ENCODE measurements around a stretch of chr22.

DNA sequence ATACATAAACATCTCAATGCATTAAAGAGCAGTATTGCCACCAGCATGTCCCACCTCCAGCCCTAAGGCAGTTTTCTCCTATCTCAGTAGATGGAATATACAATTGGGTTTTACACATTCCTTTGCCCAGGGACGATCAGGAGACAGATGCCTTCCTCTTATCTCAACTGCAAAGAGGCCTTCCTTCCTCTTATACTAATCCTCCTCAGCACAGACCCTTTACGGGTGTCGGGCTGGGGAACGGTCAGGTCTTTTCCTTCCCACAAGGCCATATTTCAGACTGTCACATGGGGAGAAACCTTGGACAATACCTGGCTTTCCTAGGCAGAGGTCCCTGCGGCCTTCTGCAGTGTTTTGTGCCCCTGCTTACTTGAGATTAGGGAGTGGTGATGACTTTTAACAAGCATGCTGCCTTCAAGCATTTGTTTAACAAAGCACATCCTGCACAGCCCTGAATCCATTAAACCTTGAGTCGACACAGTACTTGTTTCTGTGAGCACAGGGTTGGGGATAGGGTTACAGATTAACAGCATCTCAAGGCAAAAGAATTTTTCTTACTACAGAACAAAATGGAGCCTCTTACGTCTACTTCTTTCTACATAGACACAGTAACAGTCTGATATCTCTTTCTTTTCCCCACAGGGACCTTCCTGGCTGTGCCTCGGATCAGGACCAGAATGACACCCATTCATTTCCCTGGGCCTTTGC lies 27.9 kb downstream of the GGT1 start:
- PRO-cap = no peak
- RAMPAGE, long total RNA, 2 experiments = no peak in any of the 2 experiments

DNA sequence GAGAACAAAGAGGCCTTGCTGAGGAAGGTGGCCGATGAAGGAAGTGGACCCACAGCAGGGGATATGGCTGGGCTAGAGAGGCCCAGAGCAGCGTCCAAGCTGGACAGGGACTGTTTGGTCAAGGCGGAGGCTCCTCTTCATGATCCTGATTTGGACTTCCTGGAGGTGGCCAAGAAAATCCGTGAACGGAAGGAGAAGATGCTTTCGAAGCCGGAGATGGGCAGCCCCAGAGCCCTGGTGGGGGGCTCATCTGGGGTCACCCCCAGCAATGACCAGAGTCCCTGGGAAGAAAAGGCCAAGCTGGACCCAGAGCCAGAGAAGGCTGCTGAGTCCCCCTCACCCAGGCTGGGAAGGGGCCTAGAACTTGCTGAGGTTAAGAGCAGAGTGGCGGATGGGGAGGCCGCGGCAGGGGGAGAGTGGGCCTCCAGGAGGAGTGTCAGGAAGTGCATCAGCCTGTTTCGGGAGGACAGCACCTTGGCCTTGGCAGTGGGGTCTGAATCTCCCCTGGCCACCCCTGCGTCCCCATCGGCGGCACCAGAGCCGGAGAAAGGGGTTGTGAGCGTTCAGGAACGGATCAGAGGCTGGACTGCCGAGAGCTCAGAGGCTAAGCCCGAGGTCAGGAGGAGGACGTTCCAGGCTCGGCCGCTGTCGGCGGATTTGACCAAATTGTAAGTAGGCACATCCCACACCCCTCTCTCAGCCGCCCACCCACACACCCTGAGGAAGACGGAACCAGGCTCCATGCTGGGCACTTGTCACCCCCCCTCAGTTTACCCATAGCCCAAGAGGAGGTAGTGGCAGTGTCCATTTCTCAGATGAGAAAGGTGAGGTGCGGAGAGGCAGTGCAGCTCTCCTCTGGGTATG lies 76.6 kb downstream of the KIAA1671 start:
- PRO-cap = no peak
- RAMPAGE, long total RNA, 2 experiments = no peak in any of the 2 experiments

GRCh38 chr22:25064682-25065330 lies 112.3 kb downstream of the KIAA1671 start:
- PRO-cap = no peak
- RAMPAGE, long total RNA, 2 experiments = no peak in any of the 2 experiments

GRCh38 chr22:25403446-25404344 lies 160.8 kb upstream of the GRK3 start:
- PRO-cap = no peak
- RAMPAGE, long total RNA, 2 experiments = no peak in any of the 2 experiments

DNA sequence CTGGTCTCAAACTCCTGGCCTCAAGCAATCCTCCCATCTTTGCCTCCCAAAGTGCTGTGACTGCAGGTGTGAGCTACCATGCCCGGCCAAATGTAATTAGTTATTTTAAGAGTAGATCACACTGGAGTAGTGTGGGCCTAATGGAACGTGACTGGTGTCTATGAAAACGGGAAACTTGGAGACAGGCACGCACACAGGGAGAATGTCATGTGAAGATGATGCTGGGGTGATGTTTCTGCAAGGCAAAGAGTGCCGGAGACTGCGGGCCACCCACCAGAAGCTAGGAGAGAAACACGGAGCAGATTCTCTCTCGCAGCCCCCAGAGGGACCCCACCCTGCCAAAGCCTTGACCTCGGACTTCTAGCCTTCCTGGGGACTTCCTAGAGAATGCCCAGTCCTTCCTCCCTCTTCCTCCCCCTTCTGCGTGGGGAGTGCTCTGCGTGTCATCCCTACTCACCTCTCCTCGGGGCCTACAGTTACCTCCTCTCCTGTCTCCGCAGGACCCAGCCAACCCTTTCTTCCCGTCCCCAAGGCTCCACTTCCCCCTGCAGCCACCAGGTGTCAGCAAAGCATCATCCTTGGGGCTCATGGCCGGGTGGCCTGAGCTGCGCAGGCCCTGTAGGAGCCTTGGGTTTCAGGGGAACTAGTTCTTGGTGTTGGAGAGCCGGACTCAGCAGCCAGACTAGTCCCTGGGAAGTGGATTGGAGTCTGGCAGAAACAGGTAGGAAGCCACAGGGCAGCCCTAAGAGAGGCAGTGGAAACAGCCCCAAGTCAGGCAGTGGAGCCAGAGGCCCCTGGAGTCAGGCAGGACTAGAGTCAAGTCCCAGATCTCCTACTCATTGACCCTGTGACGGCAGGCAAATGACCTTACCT lies 102.1 kb upstream of the GRK3 start:
- PRO-cap = no peak
- RAMPAGE, long total RNA, 2 experiments = no peak in any of the 2 experiments

GRCh38 chr22:25482196-25482752 lies 82.2 kb upstream of the GRK3 start:
- PRO-cap = no peak
- RAMPAGE, long total RNA, 2 experiments = no peak in any of the 2 experiments

DNA sequence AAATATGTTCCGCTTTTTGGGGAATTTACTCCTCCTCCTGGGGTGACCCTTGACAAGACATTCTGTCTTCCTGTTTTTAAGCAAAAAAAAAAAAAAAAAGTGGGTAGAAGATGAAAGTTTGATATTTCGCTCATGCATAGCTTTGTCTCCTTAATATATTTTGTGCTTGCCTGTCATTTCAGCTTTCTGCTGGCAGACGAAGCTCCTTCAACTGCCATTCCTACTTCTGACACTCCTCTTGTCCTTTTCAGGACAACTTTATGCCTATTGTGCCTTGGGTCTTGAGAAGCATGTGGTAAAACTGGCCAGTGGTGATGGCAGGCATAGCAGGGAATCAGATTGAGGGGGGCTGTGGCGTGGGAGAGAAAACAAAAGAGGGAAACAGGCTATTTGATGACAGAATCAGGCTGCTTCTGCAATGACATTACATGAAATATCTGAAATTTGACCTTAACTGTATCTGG lies 1.3 kb upstream of the GRK3 start:
- PRO-cap = no peak
- RAMPAGE, long total RNA, 2 experiments = no peak in any of the 2 experiments

- PRO-cap = no peak
- RAMPAGE, long total RNA, 2 experiments = no peak in any of the 2 experiments
These were observed 51.4 kb downstream of the GRK3 start for GRCh38 chr22:25615776-25616357.

- PRO-cap = no peak
- RAMPAGE, long total RNA, 2 experiments = no peak in any of the 2 experiments
These were observed 1.5 kb downstream of the MYO18B start for GRCh38 chr22:25743394-25744057.

DNA sequence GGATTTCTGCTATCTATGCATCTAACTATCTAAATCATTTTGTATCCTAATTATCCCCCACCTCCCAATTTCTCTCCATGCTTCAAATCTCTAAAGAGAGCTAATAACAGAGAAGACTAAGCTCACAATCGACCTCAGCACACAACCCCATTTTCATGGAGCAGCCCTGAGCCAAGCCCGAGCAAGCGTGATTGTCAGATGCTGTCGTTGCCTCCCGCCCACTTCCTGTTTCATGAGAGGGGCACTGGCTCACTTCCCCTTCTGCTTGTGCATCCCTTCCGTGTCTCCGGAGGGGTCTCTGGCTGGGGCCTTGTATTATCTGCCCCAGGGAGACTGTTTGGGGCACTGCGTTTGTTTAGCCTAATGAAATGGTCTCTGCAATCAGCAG lies 181.4 kb upstream of the SEZ6L start:
- PRO-cap = no peak
- RAMPAGE, long total RNA, 2 experiments = no peak in any of the 2 experiments

- PRO-cap = no peak
- RAMPAGE, long total RNA, 2 experiments = no peak in any of the 2 experiments
These were observed 30.0 kb downstream of the TPST2 start for GRCh38 chr22:26559769-26560579.

GRCh38 chr22:26561617-26562152 lies 28.2 kb downstream of the TPST2 start:
- PRO-cap = no peak
- RAMPAGE, long total RNA, 2 experiments = no peak in any of the 2 experiments

GRCh38 chr22:26565102-26565677 lies 24.7 kb downstream of the TPST2 start:
- PRO-cap = no peak
- RAMPAGE, long total RNA, 2 experiments = no peak in any of the 2 experiments

DNA sequence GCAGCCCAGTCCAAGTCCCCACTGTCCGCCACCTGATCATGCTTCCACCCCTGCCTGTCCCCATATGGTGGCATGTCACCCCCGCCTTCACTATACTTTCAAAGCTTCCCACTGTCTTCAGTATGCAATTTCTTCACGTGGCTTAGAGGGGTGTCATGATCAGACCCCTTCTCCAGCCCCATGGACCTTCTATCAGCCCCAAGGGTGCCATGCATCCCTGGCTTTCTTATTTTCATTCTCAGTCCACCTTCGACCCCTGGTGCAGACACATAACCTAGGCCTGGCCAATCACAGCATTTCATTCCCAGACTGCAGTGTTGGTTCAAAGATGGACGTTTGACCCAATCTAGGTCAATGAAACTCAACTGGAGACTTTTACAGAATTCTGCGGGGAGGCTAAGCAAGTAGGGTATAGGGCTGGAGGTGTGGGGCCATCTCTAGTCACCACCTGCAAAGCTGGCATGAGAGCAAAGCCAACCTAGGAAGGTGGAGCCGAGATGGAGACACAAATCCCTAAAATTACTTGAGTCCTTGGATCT lies 18.0 kb downstream of the TPST2 start:
- PRO-cap = no peak
- RAMPAGE, long total RNA, 2 experiments = no peak in any of the 2 experiments

DNA sequence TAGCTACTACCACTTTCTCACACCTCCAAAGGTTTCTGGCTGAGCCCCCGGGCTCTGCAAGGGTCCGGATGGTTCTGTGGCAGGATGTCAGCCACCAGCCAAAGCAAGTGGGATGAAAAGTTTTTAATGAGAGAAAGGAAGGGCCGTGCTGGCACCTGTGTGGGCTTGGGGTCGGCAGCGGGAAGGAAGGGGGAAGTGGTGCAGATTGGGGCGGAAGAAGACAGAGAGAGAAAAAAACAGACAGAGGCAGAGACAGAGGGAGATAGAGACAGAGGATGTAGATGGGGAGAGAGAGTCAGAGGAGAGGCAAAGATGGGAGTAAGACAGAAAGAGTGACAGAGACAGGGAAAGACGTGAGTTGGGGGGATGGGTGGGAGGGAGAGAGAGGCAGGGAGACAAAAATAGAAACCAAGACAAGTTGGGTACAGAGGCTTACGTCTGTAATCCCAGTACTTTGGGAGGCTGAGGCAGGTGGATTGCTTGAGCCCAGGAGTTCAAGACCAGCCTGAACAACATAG lies 10.3 kb downstream of the TPST2 start:
- PRO-cap = no peak
- RAMPAGE, long total RNA, 2 experiments = no peak in any of the 2 experiments

DNA sequence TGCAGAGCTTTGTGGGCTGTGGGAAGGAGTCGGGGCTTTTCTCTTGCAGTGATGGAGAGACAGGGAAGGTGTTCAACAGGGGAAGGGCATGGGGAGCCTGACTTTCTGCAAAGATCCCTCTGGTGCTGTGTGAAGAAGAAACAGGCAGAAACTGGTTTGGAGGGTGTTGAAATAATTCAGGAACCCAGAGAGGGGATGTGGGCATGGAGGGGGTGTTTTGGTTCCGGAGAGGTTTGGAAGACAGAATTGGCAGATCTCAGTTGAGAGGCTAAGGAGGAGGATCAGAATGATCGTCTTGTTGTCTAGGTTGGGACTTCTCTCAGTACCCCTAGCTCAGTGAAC lies 2.7 kb upstream of the TPST2 start:
- PRO-cap = no peak
- RAMPAGE, long total RNA, 2 experiments = no peak in any of the 2 experiments

DNA sequence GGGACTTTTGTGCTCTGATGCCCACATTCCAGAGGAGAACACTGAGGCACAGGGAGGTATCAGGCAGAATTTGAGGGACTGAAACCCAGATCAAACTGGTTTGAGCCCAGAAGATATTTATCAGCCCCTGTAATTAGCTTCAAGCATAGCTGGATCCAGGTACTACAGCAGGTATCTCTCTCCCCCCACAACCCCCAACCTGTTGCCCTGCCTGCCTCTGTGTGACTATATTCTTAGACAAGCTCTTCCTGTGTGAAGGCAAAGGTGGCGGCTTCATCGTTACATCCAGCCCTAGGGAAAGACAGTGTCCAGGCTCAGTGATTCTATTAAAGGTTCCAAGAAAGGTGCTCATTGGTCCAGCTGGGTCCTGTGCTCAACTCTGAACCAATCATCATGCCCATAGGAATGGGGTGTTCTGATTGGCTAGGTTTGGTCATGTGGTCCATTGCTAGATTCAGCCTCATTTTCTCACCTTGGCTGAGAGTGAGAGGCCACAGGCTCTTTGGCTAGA lies 6.8 kb downstream of the CRYBA4 start:
- PRO-cap = no peak
- RAMPAGE, long total RNA, 2 experiments = no peak in any of the 2 experiments

DNA sequence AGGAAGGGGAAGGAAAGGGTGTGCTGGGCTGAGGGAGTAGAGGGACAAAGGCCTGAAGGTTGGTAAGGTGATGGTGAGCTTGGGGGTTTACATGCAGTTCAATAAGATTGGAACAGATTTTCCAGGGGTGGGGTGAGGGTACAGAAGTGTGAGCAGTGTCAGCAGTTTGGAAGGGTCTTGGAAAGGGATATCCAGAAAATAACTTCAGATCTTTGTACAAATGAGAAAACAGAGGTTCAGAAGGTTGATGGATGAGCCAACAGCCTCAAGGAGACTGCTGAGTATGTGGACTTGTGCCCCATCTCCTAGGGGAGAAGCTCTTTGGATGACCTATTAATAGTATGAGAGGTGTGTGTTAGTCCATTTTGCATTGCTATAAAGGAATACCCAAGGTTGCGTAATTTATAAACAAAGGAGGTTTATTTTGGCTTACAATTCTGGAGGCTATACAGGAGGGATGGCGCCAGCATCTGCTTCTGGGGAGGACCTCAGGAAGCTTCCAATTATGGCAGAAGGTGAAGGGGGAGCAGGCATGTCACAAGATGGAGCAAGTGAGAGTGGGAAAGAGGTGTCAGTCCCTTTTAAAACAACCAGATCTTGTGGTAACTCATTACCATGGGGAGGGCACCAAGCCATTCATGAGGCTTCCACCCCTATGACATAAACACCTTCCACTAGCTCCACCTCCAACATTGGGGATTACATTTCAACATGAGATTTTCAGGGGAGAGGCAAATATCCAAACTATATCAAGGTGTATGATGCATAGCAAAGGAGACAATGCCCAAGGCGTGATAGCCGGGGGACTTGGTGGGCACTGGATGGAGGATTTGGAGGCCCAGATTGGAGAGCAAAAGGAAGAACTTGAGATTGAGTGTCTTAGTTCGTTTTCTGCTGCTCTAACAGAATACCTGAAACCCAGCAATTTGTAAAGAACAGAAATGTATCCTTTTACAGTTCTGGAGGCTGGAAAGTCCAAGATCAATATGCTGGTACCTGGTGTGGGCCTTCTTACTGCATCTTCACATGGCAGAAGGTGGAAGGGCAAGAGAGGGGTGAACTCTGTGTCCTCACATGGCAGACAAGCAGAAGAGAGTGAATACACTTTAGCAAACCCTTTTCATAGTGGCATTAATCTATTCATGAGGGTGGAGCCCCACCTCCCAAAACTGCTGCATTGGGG lies 105.5 kb downstream of the CRYBA4 start:
- PRO-cap = no peak
- RAMPAGE, long total RNA, 2 experiments = no peak in any of the 2 experiments

DNA sequence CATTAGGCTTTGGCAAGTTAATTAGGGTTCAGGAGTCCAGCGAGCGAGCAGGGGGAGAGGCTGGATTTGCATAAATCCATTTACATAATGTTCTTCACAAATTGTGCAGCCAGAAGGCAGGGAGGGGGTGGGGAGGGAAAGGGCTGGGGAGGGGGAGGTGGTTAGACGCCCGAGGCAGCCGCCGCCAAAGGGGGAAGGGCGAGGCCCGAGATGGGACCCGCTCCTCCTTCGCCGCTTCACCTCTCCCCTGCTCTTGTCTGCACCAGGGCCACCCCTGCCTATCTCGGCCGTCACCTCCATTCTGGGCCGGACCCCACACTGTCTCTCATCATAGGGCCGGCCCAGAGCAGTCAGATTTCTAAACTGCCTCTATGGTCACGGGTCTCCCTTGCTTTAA lies 281.7 kb downstream of the CRYBA4 start:
- PRO-cap = no peak
- RAMPAGE, long total RNA, 2 experiments = no peak in any of the 2 experiments

GRCh38 chr22:27116080-27116294 lies 494.2 kb downstream of the CRYBA4 start:
- PRO-cap = no peak
- RAMPAGE, long total RNA, 2 experiments = no peak in any of the 2 experiments

All from lower leg skin (tissue), 2 donors.